Gallbladder (tissue), 1 donor: ENCODE measurements around the gene ZNF385D.

GRCh38 chr3:17077571-17078113 is 192.9 kb downstream of the PLCL2 start:
- PRO-cap: no peak

DNA sequence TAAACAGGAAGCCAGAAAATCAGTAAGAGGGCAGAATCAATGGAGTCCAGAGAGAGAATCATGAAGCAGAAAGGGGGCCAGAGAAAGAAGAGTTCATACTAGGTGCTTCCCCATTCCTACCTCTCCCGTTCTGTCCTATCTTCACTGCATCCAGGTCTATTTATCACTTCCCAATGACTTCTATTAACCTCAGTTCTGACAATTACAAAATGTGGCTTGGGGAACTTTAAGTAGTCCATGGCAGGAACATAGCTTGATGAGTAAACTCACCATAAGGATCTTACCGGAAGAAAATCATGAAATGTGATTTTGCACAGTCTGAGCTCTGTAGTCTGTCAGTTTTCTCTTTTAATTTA is 9.4 kb downstream of the TBC1D5 start:
- PRO-cap: no peak

GRCh38 chr3:17749847-17750363 is 7.5 kb upstream of the TBC1D5 start:
- PRO-cap: no peak

DNA sequence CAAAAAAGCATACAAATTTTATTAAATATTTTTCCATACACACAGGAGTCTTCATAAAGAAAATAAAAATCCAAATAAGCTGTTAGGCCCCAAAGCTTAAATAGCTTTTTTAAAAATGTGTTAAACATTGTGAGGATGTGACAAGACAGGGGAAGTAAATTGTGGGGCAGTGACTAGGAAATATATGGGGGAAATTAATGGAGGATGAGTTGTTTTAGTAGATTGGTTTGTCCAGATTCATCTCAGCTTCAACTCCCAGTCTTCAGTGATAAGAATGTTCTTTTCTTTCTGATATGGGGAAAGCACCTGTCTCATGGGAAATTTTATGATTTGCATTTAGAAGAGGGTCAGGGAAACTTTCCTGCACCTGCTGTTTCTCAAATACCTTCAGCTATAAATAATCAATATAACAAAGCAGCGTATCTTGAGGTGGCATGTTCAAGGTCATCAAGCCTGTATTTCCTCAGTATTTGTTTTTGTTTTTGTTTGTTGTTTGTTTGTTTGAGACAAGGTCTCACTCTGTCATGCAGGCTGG is 213.9 kb downstream of the KCNH8 start:
- PRO-cap: no peak

- PRO-cap: no peak
These were observed 231.5 kb downstream of the EFHB start for GRCh38 chr3:19702420-19703105.

DNA sequence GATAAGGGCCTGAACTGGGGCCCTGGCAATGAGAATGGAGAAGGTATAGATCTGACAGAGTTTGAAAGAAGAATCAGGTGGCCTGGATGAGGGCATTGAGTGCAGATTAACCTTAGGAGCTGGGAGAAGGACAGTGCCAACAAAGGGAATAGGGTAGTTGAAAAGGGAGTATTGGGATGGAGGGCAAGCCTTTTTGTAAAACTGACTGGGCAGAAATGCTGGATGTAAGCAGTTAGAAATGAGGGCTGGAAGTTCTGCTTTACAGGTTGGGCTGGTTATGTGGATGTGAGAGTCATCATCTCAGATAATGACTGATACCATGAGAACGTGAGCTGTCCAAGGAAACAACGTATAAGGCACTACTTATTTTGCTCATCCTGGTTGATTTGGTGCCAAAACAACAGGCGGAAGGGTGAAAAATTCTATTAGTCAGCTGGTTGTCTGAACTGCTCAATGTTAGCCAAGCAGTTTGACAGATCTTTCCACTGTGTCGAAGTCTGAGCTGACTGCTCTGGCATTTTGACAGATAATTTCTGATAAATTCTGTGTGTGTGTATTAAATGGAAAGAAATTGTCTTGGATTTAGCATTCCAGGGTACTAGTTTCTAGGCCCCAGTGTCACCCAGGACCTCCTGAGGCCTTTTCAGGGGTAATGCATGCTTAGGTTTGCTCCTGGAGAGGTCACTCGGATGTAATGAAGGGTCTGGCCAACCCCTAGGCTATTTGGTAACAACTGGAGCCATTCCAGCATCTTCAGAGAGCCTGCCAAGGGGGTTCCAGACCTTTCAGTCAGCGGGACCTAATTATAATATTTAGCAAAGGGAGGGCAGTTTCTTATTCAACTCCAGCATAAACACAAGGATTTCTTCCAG is 17.1 kb downstream of the KAT2B start:
- PRO-cap: no peak

DNA sequence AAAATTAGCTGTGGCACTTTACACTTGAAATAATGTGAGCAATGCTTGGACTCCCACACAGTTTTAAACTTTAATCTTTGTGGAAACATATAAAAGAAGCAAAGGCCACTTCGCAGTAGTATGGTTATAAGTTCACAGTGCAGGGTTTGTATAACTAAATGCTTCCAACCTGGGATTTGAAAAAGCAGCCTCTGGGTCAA is 46.9 kb upstream of the SGO1 start:
- PRO-cap: no peak

DNA sequence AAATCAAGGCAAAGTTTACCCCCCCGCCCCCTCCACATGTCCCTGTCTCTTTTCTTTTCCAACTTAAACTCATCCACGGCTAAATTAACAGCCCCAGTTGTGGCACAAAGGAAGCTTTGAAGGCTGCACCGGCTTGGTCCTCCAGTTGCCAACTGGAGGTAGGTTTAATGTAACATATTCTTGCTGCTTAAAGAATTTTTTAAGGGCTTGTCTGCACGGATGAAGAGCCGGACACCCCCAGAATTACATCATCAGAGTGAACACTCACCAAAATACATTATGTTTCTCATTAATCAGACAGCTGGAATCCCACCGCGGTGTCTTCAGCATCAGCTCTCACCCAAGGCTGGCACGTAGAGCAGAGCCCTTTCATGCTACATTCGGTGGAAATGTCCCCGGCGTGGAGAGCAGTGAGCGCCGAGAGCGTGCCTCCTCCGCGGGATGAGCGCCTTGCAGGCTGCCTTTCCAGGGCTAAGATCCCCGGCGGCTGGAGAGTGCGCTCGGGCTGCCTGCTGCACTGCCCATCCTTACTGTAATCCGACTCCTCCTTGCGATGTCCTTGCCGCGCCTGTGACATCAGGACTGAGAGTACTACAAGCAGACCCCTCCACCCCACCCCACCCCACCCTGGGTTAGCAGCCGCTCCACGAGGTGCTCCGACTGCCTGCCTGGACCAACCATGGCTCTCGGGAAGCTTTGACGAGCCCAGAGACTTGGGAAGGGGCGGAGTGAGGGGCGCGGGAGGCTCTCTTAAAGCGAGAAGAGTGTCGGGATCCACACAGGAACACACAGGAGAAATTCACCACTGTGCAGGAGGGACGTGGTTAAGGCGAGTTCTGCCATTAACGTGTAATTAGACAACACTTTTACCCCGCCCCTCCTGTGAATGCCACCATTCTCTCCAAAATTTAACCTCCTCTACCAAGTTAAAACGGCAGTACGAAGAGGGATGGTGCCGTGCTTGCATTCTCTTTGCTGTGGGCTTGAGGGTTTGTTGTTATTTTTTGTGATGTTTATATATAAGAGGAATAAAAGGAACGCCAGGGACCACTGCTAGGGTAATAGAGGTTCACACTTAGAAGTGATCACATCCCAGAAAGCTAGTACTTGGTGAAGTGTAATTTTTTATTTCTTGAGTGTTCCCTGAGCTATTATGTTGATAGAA is at the start of gene ZNF385D:
Gene ZNF385D, minus strand, starts transcription at position 584 of the 1,165 bp plus-strand sequence.
- PRO-cap: bidirectional peak, plus-strand start at position 765 of the sequence, minus-strand start at position 681 of the sequence

- PRO-cap: no peak
These were observed 621.6 kb upstream of the ZNF385D start for GRCh38 chr3:22372284-22373251.

- PRO-cap: no peak
These were observed 905 bp downstream of the UBE2E2 start for GRCh38 chr3:23203930-23204534.

DNA sequence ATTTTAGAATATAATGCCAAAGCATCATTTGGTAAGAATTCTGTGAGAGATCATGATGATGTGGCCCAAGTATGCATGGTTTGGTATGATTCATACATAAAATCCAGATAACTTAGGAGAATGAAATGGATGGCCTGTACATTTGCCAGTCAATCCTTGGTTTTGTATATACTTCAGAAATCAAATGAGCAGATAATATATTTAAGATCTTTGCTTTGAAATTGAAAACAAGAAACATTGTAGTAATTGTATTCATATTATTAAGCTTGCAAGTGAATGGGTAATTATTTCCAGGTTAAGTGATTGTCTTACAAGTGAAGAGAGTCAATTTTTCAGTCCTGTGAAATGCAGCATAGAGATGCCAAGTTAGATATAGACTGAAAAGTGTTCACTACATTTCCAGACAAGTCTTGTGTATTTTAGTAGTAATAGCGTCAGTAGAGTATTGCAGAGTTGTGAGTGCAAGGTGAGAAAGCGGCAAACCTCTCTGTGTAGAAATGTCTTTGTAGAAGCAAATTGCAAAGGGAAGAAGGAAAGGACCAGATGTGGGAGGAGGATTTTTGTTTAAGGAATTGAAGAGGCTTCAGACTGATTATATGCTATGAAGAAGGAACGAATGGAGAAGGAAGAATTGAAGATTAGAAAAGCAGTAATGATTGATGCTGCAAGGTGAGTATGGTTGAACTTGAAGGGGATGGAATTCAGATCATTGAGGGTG is 61.6 kb downstream of the UBE2E2 start:
- PRO-cap: no peak

DNA sequence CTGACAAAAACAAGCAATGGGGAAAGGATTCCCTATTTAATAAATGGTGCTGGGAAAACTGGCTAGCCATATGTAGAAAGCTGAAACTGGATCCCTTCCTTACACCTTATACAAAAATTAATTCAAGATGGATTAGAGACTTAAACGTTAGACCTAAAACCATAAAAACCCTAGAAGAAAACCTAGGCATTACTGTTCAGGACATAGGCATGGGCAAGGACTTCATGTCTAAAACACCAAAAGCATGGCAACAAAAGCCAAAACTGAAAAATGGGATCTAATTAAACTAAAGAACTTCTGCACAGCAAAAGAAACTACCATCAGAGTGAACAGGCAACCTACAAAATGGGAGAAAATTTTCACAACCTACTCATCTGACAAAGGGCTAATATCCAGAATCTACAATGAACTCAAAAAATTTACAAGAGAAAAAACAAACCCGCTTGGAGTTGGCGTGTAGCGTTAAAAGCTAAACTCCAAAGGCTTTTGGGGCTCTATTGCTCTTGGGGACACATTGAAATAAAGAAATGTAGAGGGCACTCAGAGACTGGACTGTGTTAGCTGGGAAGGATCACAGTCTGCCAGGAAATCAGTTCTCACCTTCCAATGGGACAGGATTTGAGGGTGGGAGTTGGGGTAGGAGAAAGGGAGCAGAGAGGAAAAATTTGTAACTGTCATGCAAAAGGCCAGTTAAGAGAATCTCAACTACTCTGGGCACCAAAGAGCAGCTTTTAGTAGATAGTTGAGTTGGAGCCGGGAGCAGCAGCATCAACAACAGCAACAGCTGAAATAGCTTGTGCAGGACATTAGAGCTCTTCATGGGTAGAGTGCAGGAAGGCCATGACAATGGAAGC is 66.0 kb downstream of the UBE2E2 start:
- PRO-cap: no peak

DNA sequence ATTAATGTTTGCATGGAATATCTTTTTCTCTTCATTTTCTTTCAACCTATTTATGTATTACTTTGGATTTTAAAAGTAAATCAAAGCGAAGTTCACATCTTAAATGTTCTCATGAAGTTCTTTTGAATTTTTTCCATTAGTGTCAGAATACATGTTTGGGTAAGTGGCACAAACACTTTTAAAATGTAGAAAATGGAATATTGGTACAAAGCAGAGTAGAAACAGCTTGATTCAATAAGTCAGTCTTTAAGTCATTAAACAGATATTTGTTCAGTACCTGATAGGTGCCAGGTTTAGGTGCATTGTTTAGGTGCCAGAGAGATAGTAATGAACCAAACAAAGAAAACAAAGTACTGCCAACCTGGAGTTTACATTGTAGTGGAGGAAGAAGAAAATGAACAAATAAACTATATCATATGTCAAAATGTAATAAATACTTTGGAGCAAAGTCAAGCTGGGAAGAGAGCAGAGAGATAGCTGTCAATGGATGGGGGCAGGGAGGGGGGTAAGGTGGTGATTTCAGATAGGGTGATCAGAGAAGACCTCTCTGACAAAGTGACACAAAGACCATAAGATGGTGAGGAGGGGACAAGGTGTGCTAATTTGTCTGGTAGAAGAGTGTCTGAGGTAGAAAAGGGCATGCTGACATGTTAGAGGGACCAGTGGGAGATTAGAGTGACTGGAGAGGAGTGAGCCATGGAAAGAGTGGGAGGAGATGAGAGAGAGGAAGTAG is 128.0 kb downstream of the UBE2E2 start:
- PRO-cap: no peak

DNA sequence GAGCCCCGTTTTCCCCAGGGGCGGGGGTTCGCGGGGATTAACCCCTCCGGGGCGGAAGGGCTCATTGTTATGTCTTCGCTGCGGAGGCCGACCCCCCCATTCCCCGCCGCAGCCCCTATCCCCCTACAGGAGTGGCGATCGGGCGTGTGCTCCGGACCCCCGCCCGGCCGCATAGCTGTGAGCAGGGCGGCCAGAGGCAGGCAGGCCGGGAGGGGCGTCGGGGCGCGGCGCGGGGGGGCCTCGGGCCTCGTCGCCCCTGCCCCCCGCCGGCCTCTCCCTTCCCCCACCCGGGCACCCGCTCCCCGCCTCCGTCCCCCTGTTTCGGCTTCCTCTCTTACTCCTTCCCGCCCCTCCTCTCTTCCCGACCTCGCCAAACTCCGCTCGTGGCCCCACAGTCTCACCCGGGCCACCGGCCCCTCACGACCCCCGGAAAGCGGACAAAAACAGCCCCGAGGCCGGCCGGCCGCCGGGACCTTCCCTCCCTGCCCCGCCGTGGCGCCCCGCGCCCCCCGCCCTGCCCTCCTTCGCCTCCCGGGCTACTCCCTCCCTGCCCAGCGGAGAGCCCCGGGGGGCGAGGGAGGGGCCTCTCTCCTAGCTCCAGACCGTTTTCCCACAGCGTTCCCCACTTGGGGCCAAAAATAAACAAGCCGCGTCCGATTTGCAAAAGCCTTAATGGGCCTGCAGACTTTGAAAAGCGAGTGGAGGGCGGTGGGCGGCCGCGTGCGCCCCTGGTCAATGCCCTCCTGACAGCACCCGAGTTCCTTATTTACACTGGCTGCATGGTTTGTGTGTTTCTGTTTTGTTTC is 866 bp downstream of the UBE2E1 start:
- PRO-cap: no peak

GRCh38 chr3:23809779-23810215 is 4.0 kb downstream of the UBE2E1 start:
- PRO-cap: no peak

- PRO-cap: no peak
These were observed 1.4 kb downstream of the RPL15 start for GRCh38 chr3:23918393-23918691.

DNA sequence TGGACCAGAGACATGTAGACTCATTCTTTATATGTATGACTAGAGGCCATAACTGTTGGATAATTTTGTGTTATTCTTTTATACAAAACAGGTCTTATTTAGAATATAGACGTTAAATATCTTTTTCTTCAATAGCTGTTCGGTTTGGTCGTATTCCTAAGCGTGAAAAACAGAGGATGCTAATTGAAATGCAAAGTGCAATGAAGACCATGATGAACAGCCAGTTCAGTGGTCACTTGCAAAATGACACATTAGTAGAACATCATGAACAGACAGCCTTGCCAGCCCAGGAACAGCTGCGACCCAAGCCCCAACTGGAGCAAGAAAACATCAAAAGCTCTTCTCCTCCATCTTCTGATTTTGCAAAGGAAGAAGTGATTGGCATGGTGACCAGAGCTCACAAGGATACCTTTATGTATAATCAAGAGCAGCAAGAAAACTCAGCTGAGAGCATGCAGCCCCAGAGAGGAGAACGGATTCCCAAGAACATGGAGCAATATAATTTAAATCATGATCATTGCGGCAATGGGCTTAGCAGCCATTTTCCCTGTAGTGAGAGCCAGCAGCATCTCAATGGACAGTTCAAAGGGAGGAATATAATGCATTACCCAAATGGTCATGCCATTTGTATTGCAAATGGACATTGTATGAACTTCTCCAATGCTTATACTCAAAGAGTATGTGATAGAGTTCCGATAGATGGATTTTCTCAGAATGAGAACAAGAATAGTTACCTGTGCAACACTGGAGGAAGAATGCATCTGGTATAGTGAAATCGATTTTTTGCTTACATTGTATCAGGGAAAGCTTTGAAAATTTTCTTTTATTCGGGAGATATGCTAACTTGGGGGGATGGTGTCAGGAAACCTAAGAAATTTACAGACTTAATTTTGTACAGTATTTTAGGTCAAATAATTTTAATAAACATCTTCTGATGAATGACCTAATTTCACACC is 17.0 kb downstream of the NR1D2 start:
- PRO-cap: no peak

- PRO-cap: no peak
These were observed 22.7 kb downstream of the NR1D2 start for GRCh38 chr3:23967662-23968373.

GRCh38 chr3:24311651-24312535 is 182.8 kb downstream of the THRB start:
- PRO-cap: no peak

DNA sequence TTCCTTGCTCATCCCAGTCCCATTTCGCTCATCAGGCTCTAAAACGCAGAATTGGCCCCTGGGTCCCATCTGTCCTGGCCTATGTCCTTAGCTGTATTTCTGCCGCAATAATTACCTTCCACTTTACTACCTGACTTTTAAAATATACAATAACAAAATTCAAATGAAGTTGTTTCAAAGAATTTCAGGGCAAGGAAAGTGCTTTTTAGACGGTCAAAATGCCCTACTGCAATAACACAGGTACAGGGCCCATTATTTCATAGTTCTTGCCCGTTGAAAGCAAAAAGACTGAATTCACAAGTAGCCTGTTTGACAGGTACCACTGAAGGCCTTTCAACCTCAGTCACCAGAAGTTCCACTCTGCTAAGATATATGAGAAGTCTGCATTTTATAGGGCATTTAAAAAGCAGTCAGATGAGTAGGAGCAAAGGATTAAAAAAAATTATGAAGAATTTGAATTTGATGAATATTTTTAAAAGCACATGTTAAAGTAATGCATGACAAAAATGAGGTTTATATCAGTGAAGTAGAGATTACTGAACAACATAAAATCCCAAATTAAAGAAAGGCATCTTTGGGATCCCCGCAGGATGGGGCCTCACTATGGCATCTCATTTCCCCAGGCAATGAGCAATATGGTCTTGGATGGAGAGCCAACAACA is 160.6 kb downstream of the THRB start:
- PRO-cap: no peak